Temporal lobe (tissue), 2 donors: Measurements from ENCODE around the gene SRGAP1.

DNA sequence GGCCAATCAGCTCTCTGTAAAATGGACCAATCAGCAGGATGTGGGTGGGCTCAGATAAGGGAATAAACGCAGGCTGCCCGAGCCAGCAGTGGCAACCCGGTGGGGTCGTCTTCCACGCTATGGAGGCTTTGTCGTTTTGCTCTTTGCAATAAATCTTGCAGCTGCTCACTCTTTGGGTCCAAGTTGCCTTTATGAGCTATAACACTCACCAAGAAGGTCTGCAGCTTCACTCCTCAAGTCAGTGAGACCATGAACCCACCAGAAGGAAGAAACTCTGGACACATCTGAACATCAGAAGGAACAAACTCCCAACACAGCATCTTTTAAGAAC, 674.5 kb downstream of the SLC16A7 start:
- RAMPAGE, long total RNA: no peak

DNA sequence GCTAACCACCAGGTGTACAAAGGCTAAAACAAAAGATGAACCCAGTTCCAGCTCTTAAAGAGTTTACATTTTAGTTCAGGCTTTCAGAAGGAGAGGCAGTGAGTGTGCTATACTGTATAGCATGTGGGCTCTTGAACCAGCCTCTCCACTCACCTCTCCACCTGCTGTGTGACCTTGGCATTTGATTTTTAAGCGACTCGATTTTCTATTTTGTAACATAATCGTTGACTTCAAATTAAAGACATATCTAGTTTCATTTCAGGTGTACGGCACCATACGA, 938 bp upstream of the USP15 start:
- RAMPAGE, long total RNA: no peak

DNA sequence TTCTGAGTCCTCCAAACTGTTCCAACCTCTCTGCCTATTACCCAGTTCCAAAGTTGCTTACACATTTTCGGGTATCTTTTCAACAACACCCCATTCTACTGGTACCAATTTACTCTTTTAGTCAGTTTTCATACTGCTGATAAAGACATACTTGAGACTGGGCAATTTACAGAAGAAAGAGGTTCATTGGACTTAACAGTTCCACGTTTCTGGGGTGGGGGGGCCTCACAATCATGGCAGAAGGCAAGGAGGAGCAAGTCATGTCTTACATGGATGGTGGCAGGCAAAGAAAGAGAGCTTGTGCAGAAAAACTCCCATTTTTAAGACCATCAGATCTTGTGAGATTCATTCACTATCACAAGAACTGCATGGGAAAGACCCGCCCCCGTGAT, 85.3 kb downstream of the USP15 start:
- RAMPAGE, long total RNA: no peak

- RAMPAGE, long total RNA: no peak
These were observed 21.3 kb downstream of the MON2 start for GRCh38 chr12:62487976-62488328.

DNA sequence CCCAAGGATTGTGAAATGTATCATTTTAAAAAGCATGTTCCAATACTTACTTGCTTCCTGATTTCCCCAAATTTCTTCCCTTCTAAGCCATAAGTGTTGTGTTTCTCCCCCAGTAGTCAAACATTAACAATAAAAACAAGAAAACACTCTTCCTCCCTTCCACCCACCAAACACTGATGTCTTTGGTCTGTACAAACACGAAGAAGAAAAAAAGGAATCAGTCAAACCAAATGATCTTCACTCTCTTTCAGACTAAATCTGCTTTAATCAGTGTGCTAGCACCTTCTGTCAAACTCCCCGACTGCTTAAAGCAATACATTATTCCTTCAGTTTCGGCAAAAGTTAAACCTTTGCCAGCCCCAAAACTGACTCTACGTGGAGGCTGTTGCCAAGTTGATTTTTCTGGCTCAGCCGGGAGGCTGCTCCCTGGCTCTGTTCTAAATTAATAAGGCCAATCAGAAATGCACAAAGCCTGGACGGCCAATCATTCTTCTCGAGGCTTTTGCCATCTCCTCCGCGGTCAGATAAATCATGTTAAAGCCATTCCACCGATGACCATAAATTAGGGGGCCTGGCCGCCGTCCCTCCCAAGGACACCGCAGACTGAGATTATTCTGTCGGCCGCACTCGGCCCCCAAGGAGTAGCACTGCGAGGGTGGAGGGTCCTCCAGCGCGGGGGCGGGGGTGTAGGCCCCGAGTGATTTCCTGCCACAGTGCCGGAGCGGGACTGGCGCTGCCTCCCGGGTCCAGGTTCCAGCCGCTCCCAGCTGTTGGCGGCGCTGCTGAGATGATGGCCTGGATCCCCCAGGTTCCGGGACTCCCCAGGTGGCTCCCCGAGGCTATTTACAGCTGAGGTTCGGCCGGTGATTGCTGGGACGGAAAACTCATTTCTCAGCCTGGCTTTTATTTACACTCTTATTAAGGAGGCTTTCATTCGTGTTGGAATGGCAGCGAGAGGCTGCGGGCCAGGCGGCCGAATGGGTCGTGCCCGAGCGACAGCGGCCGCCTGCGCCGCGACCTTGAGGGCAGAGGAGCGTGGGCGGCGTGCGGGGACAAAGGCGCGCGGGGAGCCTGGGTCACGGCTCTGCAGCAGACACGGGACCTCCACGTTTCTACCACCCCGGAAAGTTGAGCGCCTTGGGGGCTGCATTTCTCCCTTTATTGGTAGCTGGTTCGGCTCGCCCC, 165.0 kb downstream of the MON2 start:
- RAMPAGE, long total RNA: no peak

GRCh38 chr12:62934223-62934814, 631 bp downstream of the PPM1H start:
- RAMPAGE, long total RNA: no peak

DNA sequence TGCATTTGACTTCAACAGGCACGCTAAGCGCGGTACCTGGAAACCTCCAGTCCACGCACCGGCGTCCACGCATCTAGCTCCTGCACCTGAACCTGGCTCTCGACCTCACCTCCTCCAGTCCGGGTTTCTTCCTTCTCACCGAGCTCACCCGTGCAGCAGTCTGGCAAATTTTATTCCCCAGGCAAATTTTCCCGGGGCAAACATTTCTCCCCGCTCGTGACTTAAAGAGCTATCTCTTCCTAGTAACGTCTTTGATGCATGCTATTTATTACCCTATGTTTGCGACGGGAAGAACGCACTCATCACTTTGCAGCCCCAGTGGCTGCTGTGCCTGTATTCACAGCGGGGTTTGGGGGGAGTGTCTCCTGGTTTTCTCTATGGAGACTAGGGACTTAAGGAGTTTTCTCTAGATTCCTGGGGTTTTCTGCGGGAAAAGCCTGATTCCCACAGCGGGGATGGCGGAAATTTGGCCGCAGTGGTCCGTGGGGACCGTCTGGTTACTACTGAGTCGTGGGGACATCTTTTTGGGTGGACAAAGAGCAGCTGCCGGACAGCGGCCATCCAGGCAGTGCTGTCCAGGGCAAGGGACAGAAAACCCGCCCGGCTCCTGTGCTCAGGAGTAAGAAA, 561 bp upstream of the AVPR1A start:
- RAMPAGE, long total RNA: no peak

DNA sequence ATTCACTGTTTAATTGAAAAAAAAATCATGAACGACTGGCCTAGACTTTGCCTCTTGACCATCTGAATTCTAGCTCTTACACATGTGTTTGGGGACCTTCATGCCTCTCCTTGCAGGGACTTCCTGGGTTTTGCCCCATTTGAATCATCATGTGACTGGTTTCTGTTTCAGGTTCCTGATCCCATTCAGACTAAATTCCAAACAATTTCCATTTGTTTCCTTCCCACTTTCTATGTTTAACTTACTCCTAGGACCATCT, 125.5 kb upstream of the AVPR1A start:
- RAMPAGE, long total RNA: no peak

DNA sequence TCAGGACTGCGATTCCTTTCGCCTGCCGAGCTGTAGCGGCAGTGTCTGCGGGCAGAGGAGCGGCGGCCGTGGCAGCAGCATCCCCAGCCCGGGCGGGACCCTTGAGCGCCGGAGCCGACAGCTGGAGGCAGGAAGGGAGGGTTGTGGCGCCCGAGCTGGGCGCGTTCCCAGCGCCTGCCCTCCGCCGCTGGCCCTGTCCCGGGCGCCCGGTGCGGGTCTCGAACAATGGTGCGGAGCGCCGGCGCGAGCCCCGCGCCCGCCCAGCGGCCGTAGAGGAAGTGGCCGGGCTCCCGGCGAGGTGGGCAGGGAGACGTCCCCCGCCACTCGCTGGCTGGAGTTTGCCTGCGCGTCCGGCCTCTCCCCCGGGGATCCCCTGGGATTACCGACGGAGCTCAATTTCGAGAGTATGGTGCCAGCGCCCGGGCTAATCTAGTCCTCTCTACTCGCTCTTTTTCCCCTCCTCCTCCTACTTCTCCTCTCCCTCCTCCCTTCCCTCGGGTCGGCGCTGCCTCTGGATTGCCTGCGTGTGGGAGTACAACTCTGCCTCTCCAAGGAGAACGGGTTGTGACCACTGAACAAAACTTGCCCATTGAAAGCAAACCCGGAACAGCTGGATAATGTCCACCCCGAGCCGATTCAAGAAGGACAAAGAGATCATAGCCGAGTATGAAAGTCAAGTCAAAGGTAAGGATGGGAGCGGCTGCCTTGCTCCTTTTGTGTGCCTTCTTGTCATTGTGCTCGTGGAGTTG, at the start of gene SRGAP1:
TSS of gene SRGAP1 (plus strand) at position 501 of the 749 bp plus-strand sequence.
- RAMPAGE, long total RNA: no peak

DNA sequence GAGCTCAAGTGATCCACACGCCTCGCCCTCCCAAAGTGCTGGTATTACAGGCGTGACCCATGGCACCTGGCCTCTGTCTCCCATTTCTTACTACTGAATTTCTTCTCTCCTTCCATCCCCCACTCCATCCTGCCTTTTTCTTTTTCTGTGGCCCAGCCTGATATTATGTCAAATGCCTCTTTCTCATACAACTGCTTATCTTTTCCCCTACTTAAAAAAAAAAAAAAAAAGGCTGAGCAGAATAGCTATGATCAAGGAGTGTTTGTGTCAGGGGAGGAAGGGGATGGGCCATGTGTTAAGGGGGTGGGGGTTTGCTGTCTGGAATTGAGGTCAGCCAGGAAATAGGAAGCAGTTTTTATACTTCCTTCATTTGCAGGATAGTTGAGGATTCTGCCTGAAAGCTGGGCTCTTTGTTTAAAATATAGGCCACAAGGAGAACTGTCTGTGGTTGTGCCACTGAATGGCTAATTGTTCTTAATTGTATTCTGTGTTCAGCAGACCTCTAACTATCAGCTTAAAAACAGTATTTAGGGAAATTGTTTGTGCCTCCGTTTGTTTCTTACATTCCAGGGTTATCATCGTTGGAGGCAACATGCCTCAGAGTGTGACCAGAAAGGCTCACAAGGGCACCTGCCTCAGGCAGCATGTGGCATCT, 95.8 kb downstream of the SRGAP1 start:
- RAMPAGE, long total RNA: no peak

- RAMPAGE, long total RNA: no peak
These were observed 831 bp downstream of the TBK1 start for GRCh38 chr12:64452686-64453216.

GRCh38 chr12:64465641-64465982, 13.7 kb downstream of the TBK1 start:
- RAMPAGE, long total RNA: no peak

- RAMPAGE, long total RNA: no peak
These were observed 61.0 kb downstream of the RASSF3 start for GRCh38 chr12:64671281-64671641.

DNA sequence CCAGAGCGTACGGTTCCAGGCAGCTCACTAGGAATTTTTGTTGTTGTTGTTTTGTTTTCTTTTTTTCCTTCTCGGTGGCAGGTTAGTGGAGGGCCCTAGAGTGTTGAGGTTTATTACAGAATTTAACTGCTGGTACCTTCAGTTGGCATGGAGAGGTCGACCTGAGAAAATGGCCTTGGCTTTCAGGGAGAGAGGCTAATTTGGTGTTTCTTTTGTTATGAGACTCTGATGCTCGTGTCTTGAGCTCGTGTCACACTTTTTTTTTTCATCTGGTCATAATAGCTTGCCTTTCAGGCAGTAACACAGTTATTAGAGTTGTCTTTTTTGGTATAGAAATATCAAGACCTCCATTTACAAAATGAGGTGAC, 22.6 kb upstream of the GNS start:
- RAMPAGE, long total RNA: no peak

- RAMPAGE, long total RNA: no peak
These were observed 28.3 kb upstream of the TBC1D30 start for GRCh38 chr12:64796071-64796694.

DNA sequence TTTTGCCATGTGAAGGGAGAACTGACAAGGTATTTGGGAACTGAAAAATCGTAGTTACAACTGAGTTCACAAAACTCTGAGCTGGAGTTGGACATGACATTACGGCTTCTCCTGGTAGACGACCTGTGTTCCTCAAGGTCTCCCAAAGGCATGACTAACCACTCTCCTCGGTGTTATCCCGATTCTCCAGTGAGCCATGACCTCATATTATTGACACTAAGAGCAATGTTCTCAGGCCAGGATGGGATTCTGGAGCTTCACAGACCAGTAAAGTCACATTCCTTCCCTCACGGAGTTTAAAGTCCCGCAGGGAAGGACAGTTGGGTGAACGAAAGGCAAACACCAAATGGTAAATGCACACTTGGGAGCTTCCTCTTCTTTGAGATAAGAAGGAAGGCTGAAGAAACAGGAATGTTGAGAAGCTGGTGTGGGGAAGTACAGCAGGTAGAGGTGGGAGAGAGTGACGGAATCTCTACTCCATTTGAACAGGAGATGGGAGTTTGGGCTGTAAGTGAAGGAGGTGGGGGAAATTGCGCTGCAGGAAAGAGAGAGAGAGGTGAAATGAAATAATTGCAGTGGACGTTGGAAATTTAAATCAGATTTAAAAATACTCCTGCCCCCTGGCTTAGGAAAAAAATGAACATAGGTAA, 65.5 kb downstream of the TBC1D30 start:
- RAMPAGE, long total RNA: no peak

- RAMPAGE, long total RNA: no peak
These were observed 737 bp downstream of the LEMD3 start for GRCh38 chr12:65169854-65170786.

GRCh38 chr12:66144987-66145472, 14.5 kb upstream of the LLPH start:
- RAMPAGE, long total RNA: no peak

- RAMPAGE, long total RNA: no peak
These were observed 16.6 kb downstream of the GRIP1 start for GRCh38 chr12:66662253-66662652.

DNA sequence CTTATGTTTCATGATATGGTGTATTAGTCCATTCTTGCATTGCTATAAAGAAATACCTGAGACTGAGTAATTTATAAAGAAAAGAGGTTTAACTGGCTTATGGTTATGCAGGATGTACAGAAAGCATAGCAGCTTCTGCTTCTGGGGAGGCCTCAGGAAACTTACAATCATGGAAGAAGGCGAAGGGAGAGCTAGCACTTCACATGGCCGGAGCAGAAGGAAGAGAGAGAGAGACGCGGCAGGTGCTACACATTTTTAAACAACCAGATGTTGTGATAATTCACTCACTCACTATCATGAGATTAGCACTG, 195.5 kb upstream of the GRIP1 start:
- RAMPAGE, long total RNA: no peak